Camera-type eye (tissue), 1 donor: ENCODE data around the genes RAB42 and PTPRU.

- RAMPAGE, long total RNA = no peak
Observed at GRCh38 chr1:27492236-27492815, 2.4 kb upstream of the WASF2 start.

DNA sequence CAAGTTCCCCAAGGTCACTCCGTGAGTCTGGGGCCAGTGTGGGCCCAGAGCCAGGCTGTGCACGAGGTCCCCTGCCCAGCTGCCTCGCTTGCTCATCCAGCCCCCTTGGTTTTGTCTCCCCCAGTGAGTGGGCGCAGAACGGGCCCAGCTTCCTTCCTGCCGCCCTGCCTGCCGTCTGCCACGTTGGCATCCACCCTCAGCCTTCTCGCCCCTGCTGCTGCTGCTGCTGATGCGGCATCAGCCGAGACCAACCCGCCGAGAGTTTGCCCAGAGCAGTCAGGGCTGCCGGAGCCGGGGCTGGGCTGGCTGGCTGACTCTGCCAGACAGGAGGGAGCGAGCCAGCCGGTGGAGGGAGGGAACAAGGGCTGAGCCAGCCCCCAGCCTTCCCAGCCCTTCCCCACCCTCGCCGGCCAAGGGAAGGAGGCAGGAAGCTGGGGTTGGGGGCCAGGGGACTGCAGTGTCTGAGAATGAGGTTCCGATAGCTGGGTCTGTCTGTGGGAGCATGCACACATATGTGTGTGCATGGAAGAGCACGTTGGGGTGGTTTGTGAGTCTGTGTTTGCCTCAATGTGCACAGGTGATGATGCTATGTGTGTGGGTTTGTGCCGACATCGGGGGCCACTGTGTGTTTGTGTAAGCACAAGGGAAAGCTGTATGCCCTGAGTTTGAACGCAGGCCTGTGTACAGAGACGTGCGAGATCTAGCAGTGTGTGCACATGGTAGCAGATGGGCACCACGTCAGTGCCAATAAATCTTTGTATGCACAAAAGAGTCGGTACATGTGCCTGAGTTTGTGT lies 31.6 kb upstream of the WASF2 start:
- RAMPAGE, long total RNA = no peak

- RAMPAGE, long total RNA = no peak
Observed at GRCh38 chr1:27556954-27558464, 46.4 kb downstream of the AHDC1 start.

- RAMPAGE, long total RNA = no peak
Observed at GRCh38 chr1:27572167-27573332, 31.4 kb downstream of the AHDC1 start.

DNA sequence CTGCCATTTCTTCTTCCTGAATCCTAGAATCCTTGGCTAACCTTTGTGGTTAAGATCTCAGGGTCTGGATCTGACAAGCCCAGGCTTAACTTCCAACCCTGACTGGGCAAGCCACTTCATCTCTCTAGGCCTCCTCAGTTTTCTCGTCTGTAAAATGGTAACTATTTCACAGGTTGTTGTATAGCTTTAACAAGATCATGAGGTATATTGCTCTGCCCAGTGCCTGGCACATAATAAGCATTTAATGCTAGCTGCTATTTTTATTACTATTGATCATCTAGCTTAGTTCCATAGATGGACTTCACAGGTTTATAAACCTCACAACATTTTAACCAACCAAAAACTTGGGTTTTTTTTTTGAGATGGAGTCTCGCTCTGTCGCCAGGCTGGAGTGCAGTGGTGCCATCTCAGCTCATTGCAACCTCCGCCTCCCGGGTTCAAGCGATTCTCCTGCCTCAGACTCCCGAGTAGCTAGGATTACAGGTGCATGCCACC lies 23.4 kb downstream of the AHDC1 start:
- RAMPAGE, long total RNA = no peak

- RAMPAGE, long total RNA = no peak
Observed at GRCh38 chr1:27611603-27612081, 7.7 kb upstream of the AHDC1 start.

DNA sequence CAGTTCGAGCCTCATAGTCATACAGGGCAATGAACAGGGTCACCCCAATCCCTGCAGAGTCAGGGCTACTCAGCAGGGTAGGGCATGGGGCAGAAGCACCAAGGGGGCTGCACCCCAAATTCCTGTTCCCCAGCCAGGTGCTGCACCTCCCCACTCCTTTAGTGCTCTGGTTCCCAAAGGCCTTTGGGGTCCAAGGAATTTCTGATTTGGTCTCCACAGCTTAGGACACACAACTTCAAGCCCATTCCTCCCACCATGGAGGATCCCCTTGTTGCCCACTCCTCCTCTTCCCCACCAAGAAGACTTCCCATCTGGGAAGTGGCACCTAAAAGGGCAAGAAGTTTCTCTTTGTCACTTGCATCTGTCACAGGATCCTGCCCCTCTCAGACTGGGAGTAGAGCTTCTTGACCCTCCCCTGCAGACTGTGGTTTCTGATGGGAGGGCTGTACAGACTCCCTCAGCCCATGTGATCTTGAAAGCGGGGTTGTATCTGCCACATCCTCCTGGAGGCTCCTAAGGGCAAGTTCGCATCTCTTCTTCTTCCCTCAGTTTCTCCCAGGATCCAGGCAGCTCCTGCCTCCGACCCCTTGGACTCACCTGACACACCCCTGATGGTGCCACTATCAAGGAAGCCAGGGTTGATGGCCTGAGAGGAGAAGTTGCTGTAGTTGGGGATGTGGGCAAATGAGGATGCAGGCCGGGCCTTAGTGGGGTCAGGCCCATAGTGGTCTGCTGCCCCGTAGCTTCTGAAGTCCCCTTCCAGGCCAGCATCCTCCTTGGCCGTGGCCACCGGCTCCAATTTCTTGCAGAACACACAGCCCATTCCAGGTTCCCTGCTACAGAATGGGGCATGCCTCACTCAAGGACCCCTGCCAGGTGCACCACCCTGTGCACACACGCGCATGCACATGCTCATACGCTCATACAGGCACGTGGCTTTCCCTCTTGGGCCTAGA lies 11.6 kb downstream of the FGR start:
- RAMPAGE, long total RNA = start-site peak on the minus strand centred at position 680 of the sequence, 53 bp wide, 5 reads

DNA sequence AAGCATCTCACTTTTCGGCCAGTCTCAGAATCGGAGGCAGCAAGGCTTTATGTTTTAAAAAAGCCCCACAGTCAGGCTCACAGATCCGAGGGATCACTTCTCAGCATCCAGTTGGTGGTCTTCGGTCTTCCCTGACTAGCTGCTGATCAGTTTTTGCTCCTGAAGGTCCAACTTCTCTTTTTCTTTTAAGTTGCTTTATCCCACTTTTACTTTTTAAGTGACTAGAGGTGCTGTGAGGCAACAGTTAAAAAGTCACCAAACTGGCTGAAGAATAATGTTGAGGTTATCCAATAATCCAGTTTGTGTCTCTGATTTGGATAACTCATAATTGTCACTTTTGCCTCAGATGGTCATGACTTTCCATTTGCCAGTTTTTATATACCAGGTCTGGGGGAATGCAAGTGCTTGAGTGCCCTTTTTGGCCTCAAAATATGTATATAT lies 904 bp downstream of the FAM76A start:
- RAMPAGE, long total RNA = no peak

- RAMPAGE, long total RNA = no peak
Observed at GRCh38 chr1:27850317-27850737, 19.7 kb downstream of the PPP1R8 start.

DNA sequence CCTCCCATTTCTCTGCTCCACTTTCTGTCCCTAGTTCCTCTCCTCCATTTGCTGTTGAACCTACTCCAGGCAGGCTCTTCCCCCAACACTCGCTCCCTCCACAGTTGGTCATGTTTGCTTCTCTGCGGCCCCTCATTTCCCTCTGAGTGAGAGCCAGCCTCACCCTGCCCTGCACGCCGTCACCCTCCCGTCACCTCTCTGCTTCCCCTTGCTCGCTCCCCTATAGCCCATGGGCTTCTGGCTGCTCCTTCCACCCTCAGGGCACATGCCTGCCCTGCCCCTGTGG lies 13.4 kb upstream of the THEMIS2 start:
- RAMPAGE, long total RNA = no peak

GRCh38 chr1:28087588-28088064 lies 784 bp downstream of the EYA3 start:
- RAMPAGE, long total RNA = no peak

- RAMPAGE, long total RNA = no peak
Observed at GRCh38 chr1:28104892-28105639, 16.7 kb upstream of the EYA3 start.

DNA sequence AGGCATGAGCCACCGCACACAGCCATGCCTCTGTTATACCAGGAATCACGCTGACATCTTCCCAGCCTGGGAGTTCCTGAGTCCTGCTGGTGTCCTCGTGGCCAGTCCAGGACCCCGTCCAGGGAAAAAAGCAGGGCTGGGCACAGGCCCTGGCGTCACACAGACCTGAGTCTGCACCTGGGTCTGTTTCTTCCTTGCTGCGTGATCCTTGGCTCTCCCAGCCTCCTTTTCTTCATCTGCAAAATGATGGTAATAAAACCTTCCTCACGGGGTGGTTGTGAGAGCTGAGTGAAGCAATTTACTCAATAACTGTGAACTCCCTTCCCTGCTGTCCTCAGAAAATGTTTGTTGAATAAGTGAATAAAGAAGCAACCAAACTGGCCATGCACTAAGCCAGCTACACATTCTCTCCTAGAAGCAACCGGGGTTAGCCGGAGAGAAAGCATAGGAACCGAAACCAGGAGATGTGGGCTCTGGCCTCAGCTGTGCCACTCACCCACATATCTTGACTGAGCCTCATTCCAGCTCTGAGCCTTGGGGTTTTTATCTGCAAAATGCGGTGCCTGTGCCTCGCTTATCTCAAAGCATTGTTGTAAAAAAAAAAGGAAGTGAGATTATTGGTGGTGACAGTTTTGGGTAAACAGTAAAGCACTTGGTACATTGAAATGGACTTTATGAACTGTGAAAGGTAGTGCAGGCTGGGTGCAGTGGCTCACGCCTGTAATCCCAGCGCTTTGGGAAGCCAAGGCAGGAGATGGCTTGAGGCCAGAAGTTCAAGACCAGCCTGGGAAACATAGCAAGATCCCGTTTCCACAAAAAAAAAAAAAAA lies 4.0 kb downstream of the PTAFR start:
- RAMPAGE, long total RNA = no peak

DNA sequence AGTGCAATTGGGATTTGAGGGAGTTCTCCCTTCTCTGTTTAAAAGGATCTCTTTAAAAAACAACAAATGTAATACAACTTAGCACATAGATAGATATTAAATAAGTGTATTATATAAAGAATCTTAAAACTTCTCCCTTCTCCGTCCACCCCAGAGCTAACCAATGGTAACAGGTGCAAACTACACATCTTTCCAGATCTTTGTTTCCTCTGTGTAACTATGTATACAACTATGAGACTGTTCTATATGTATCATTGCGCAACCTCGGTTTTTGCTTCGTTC lies 10.3 kb downstream of the ATP5IF1 start:
- RAMPAGE, long total RNA = no peak

DNA sequence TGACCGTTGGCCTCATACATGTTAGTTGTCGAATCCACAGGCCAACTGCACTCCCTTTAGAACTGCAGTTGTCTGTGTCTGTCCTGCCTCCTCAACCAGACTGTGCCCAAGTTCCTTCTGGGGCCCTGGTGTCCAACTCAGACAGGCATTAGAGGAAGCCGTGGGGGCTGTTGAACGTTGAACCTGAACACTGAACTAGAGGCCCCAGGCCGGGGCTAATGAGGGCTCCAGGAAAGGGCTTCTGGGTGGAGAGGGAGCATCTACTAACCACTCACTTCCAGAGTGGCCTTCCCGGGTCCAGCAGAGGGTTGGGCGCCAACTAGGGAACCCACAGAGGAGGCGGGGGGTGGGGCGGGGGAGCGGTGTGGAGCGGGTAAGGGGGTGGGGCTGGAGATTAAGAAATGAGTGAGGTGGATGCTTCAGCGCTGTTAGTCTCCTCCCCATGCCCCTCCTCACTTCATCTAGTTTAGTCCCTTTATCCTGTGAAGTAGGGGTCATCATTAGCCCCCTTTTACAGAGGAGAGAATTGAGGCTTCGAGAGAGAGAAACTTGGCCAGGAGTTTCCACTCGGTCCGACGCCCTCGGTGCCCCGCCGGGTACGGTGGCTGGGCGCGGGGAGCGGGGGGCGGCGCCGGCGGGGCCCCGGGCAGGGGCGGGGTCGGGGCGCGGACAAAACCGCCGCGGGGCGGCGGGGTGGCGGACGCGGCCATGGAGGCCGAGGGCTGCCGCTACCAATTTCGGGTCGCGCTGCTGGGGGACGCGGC lies at the start of gene RAB42:
TSS of gene RAB42 (plus strand) at position 462 of the 764 bp plus-strand sequence.
- RAMPAGE, long total RNA = no peak

GRCh38 chr1:28644030-28644583 lies 1.2 kb upstream of the TAF12 start:
- RAMPAGE, long total RNA = no peak

- RAMPAGE, long total RNA = no peak
Observed at GRCh38 chr1:28811740-28811974, 313 bp upstream of the OPRD1 start.

DNA sequence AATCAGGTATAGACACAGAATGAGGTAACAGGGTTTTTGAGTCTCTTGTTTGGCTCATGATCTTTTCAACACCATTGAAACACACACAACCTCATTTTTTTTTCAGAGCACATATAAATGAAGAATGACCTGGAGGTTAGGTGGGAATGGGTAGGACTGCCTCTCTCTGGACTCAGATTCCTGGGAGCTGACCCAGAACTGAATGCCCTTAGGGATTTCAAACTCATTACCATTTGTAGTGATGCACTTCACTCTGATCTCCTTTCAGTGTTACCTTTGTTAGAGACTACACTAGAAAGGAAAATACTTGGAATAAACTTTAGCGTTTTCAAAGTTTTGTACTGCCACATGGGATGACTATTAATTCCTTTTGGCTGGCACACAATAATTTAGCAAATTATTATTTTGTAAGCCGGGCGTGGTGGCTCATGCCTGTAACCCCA lies 51.1 kb downstream of the EPB41 start:
- RAMPAGE, long total RNA = no peak

DNA sequence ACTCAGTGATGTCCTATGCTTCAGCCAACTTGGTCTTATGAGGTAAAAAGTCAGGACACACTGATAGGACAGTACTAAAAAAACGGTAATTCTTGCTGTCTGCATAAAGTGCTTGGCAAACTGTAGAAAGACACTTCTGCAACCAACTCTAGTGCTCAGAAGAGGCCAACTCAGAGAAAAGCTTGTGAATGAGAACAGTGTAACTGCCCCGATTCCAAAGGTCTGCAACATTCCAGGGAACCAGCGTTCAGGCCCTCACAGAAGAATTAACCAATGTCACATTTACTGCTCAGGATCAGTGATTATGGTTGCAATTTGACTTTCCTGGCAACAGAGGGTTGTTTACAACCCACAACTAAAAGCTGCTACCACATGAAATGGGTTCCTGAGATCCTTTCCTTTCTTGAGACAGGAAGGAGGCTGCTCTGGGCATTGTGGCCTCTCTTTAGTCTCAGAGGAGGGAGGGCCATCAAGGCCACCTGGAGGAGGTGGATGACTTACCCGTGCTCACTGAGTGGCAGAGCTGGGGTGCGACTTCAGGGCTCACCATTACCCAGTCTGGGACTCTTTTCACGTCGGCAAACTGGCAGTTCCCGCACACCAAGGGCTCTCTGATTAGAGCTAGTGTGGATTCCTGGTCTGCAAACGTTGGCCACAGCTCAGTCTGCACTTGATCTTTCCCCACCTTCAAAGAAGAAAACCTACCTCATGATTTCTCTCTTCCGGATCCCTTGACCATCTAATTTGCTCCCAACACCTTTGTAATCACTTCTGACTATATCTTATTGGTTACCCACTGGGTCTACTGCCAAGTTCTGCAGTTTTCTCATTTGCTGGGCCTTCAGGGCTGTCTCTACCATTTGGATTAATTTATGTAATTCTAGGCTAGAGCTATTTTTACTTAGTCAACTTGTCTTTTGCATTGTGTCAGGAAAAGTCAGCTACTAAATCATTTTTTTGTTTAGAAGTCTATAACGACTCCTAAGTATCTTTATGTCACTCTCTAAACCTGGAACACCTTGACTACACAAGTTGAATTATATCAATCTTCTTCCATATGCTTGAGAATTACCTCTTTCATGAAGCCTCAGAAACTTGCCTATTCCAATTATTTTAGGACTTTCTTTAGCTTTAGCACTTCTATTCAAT lies 15.1 kb downstream of the SRSF4 start:
- RAMPAGE, long total RNA = no peak

GRCh38 chr1:29236123-29237005 lies at the start of gene PTPRU:
TSS of gene PTPRU (plus strand) at chr1:29236522.
- RAMPAGE, long total RNA = no peak